ENCODE results near the genes ESX1 and PSMD10.

DNA sequence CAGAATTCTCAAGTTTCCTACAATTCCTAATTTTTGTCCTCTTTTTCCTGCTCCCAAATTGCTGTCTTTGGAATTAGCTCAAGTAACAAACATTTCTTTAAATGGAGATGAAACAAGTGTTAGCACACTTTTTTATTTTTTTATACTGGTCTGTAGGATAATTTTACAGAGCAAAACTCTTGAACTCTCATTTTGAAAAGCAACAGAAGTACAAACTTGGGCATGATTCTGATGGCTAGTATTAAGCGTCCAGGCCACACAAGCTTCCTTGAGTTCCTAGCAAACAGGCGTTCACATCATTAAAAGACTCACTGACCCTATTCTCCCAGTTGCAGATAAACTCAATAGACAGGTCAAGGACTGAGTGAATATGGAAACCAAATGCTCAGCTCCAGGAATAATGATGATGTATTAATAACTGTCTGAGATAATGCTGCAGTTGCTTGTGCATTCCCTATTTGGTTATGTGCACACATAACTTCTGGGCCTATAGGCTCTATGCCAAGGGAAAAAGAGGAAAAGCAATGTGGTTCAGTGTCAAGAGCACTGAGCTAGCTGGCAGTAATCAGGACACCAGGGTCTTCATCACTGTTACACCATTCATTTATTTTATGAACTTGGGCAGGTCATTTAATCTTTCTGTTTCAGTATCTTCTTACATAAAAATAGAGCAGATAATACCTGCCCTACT, 3.6 kb downstream of the RAB9B start:
- PRO-cap = no peak

DNA sequence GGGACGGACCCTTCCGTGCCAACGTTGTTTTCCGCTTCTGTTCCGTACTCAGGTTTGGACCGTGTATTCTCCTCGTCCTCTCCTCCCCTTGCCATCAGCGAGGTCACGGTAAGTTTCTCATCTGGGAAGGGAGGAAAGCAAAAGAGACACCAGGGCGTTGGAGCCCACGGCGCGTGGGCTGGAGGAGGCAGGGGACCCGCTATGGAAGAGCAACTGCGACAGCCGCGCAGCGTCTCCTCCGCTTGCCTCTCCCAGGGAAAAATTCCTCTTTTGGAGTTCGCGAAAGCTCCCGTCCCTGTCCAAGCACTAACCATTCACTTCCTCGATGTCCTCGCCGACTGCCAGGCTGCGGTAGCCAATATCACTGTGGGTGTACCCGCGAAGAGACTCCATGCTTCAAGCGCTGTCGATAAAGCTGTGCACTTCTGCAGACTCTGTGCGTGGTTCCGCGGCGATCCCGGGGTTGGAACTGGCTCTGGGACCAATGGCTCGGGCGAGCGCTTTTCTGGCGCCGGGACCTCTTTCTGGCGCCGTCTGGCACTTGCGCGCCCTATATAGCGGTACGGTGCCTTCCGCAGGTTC, at the start of gene ESX1:
Gene ESX1, minus strand, starts transcription at position 477 of the 582 bp plus-strand sequence.
- PRO-cap = no peak

- PRO-cap = no peak
Measured at GRCh38 chrX:106725830-106726354, 609 bp upstream of the RNF128 start.

GRCh38 chrX:106903946-106904227, 746 bp upstream of the RIPPLY1 start:
- PRO-cap = no peak

- PRO-cap = no peak
Measured at GRCh38 chrX:107451123-107451510, 1.7 kb downstream of the FRMPD3 start.

- PRO-cap = no peak
Measured at GRCh38 chrX:107672779-107673040, 44.4 kb downstream of the PRPS1 start.

GRCh38 chrX:107674929-107675144, 46.5 kb downstream of the PRPS1 start:
- PRO-cap = no peak

GRCh38 chrX:107712158-107712508, 63.5 kb downstream of the TSC22D3 start:
- PRO-cap = no peak

DNA sequence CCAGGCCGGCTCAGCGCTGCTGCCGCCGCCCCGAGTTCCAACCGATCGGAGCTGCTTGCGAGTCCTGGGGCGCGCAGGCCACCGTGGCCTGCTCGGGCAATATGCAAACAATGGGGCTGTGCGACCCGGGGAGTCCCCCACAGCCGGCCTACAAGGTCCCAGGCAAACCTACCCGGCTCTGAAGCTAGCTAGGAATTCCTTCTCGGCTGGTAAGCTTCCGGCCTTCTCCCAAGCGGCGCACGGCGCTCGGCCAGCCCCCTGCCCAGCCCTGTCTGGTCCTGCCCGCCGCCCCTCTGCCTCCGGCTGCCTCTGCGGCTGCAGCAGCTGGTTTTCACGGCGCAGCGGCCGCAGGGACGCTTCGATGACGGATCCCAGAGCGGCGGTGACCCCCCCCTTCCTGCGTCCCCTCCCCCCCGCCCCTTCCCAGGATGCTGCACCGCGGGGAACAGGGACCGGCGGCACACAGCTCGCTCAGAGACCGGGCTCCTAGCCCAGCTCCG, 59.4 kb downstream of the TSC22D3 start:
- PRO-cap = bidirectional peak, plus-strand start at position 436 of the sequence, minus-strand start at position 48 of the sequence

GRCh38 chrX:107761447-107761932, 14.1 kb downstream of the TSC22D3 start:
- PRO-cap = no peak

- PRO-cap = no peak
Measured at GRCh38 chrX:107927359-107928084, 54.6 kb downstream of the TEX13B start.

- PRO-cap = no peak
Measured at GRCh38 chrX:108090434-108090764, 943 bp downstream of the PSMD10 start.

DNA sequence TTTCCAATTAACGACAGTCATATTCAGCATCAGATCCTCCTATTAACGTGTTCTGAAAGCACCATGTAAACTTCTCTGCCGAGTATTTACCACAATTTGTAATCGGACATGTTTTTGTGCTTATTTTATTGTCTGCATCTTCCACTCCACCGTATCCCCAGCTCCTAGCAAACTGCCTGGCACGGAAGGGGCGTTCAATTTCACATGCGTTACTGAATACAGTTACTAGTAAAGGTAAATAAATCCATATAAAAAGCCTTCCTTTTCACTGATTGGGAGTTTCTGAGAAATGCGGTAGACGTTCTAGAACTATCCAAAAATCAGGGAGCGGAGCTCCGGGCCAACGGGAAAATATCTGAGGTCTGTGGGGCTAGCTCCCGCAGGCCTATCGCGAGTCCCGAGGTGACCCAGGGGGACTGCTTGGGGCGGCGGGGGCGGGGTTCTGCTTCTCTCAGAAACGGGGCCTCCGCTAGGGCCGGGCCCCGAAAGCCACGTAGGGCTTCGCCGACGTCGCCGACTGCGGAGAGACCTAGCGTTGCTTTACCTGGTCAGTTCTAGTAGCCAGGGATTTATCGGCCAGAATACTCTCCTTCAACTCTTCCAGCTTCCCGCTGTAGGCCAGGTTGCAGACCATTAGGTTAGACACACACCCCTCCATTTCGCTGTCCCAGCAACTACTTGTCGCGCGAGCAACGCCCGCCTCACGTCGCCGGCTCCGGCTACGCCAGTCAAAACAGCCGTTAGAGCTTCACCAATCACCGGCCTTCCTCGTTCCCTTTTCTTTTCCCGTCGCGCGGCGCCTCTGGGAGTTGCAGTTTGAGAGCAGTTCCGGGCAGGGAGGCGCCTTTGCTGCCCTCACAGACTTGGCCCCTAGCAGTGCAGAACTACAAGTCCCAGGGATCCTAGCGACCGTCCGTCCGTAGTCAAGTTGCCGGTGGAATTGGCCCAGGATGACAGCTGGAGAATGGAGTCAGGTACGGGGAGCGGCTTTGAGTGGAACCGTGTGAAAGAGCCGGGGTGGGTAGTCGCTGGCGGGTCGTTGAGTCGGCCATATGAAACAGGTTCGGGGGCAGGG, at the start of gene PSMD10:
Gene PSMD10, minus strand, starts transcription at position 680 of the 1,075 bp plus-strand sequence.
- PRO-cap = unidirectional peak, minus-strand start at position 353 of the sequence; bidirectional peak, plus-strand start at position 926 of the sequence, minus-strand start at position 676 of the sequence

- PRO-cap = no peak
Measured at GRCh38 chrX:108440278-108441008, 805 bp downstream of the COL4A5 start.

DNA sequence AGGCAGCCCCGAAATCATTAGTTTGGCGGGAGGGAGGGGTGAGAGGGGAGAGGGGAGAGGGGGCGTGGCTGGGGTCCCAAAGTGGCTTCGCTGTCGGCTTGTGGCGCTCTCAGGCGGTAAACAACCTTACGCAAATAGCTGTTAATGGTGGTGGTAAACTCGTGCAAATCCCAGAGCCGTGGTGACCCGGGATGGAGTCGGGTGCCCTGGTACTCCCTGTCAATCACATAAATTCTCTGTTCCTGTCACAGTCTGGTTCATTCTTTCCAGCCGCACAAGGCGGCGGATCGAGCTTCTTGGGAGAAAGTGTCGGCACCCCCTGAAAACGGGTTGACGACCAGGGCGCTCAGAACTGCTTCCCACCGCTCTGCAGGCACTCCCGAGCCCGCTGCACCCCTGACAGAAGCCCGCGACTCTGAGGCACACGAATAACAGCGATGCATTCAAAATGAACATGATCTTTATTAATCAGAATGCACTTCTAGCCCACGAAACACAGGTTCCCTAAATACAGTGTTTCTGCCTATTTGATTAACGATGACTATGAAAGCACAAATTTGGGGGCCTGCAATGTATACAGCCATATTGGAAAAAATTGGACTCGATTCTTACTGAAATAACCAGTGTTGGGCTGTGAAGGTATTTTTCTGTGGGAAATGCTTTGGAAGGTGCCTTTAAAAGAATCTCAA, 795 bp upstream of the IRS4 start:
- PRO-cap = no peak

DNA sequence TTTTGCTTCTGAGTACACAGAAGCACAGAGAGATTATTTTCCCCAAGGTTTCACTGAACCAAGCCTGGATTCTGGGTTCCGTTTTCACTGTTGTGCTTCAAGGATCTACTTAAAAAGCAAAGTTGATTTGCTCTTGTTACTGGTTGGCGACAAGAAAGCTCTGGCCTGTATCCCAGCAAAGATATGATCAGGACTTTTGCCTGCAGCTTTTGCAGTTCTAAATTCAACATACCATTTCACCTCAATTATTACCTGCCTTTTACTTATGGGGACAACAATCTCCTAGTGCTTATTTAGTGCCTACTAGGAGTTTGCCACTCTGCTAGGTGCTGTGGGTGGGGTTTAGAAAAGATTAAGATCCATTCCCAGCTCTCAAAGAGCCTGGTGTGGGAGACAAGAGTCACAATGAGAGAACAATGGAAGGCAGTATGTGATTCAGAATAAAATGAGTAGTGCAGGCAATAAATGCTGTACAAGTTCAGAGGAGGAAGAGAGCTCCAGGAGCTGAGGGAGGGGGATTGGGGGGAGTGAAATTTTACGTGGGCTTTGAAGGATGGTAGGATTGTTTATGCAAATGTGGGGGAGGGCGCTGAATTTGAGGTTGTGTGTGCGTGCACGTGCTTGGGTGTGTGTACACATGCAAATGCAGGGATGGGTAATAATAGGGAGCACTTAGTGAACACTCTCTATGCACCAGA, 5.0 kb upstream of the TMEM164 start:
- PRO-cap = no peak

- PRO-cap = no peak
Measured at GRCh38 chrX:110003444-110003701, 459 bp downstream of the TMEM164 start.

GRCh38 chrX:110032402-110032906, 29.5 kb downstream of the TMEM164 start:
- PRO-cap = no peak

GRCh38 chrX:110196144-110196932, 121.5 kb downstream of the AMMECR1 start:
- PRO-cap = no peak

DNA sequence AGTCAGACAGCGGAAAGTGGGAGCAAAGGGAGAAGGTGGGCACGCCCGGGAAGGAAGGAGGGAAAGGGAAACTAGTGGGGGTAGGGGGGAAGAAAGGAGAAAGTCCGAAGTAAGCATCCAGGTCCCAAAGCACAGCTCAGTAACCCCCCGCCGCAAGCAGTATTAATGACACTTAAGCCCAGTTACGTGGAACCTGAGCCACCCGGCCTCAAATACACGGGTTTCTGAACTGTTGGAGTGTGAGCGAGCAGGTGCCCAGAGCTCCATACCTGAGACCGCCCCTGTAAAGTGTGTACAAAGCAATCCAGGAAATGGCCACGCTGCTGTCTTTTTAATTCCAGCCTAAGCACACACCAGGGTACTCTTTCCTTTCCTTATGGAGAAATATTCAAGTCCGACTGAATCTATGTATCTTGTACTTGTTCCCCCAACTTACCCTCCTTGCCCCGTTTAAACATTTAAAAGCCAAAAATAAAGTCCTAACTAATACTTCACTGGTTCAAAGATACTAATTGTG, 587 bp upstream of the AMMECR1 start:
- PRO-cap = bidirectional peak, plus-strand start at position 297 of the sequence, minus-strand start at position 292 of the sequence

All from bronchus (tissue), 1 donor.